UCH-1 (cell line): ENCODE measurements around a stretch of chr19.

DNA sequence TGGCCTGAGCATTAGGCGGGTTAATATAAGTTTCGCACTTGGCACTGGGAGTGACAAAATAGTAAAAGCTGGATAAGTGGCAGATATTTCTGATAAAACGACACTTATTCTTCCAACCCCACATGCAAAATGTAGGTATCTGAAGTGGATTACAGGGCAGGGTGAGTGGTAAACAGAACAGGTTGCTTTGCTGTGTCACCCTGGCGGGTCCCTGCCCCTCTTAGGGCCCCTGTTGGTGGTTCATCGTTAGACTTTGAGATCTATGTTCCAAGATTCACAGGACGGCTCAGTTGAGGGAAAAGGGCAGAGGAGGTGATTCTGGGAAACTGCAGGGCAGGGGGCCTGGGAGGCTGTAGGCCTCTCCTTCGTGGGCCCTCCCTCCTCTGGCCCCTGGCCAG is 6.3 kb downstream of the HIF3A start:
- RRBS, result no CpG with 5 or more reads among the region's 7 CpGs

DNA sequence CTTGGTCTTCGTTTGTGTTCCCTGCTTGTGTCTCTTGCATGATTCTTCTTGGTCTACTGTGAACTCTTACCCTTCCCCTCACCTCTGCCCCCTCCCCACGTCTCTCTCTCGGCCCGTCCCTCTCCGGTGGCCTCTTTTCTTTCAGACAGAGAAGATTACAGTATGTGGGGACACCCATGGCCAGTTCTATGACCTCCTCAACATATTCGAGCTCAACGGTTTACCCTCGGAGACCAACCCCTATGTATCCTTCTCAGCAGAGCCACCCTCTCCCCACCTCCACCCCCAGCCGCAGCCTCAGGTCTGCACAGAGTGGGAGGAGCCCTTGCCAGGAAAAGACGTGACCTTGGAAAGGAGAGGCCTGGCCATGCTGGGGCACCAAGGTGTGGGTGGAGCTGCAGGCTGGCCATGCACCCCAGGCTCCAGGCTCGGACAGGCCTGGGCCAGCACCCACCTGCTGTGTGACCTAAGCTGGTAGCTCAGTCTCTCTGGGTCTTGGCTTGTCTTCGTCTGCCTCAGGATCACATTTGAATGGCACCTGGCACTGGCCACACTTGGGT is 29.6 kb downstream of the CCDC8 start:
- RRBS, result no CpG with 5 or more reads among the region's 12 CpGs

- RRBS, result no CpG with 5 or more reads among the region's 37 CpGs
These were observed 21.2 kb downstream of the CCDC8 start for GRCh38 chr19:46391778-46392924.

DNA sequence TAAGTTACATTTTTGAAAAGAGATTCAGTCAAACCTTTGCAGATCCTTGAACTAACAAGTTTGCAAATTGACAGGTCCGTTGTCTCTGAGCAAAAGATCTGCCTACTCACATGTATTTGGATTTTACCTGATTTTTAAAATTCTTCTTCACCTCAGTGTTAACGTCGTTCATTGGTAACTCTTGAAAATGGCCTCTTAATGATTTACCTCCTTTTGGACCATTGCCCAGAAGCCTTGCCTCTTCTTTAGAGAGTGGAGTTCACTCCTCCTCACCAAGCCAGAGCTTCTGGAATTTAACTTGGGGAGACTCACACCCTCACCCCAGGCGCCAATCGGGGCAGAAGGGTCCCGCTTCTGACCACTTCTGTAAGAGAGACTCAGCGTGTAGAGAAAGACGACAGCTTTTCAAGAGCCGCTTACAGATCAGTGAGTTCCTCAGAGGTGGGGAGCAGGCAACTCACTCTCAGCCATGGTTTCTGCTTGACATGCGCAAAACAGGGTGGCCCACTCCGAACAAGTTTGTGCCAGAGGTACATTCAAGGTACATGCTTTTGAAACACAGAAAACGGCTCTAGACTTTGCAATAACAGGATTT is 2.7 kb downstream of the PNMA8C start:
- RRBS, result no CpG with 5 or more reads among the region's 12 CpGs

DNA sequence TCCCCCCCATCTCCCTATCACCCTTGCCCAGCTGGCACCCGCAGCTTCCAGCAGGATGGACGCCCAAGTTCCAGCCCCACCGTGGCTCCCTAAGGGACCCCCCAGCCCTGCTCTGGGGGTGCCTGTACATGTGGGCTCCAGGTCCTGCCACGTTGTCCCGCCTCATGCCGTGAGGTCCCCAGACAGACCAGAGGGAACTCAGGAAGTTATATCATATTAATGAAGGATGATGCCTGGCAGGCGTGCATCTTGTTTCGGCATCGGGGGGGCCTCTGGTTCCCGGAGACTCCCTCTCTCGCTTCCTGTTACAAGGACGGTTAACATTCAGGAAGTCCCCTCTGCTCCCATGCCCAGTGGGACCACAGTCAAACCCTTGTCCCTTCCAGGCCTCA is 1.6 kb upstream of the PTGIR start:
- RRBS, result no CpG with 5 or more reads among the region's 12 CpGs

DNA sequence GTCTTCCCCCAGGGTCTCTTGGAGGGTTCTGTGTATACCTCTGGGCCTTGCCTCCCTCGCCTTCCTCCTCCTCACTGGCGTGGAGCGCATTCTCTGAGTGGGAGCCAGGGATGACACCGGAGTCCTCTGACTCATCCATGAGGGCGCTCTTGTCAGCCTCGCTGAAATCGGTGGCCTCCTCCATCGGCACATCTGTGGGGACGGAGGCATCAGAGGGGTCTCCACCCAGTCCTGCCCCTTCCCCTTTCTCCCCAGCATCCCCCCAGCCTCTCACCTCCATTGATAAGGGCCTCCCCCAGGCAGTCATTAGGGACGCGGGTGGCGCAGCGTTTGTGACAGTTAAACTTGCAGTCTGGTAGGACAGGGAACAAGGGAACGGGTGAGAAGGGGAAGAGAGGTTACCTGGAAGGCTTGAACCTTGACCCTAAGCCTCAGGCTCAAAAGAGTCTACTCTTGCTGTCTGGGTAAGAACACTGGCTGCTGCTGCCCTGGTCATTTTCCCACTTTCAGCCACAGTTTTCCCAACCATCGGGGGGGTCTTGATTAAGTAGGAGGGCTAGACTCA is 16.1 kb downstream of the PRKD2 start:
- RRBS, result no CpG with 5 or more reads among the region's 15 CpGs

GRCh38 chr19:46721910-46722490 is 5.1 kb upstream of the PRKD2 start:
- RRBS, result no CpG with 5 or more reads among the region's 24 CpGs

DNA sequence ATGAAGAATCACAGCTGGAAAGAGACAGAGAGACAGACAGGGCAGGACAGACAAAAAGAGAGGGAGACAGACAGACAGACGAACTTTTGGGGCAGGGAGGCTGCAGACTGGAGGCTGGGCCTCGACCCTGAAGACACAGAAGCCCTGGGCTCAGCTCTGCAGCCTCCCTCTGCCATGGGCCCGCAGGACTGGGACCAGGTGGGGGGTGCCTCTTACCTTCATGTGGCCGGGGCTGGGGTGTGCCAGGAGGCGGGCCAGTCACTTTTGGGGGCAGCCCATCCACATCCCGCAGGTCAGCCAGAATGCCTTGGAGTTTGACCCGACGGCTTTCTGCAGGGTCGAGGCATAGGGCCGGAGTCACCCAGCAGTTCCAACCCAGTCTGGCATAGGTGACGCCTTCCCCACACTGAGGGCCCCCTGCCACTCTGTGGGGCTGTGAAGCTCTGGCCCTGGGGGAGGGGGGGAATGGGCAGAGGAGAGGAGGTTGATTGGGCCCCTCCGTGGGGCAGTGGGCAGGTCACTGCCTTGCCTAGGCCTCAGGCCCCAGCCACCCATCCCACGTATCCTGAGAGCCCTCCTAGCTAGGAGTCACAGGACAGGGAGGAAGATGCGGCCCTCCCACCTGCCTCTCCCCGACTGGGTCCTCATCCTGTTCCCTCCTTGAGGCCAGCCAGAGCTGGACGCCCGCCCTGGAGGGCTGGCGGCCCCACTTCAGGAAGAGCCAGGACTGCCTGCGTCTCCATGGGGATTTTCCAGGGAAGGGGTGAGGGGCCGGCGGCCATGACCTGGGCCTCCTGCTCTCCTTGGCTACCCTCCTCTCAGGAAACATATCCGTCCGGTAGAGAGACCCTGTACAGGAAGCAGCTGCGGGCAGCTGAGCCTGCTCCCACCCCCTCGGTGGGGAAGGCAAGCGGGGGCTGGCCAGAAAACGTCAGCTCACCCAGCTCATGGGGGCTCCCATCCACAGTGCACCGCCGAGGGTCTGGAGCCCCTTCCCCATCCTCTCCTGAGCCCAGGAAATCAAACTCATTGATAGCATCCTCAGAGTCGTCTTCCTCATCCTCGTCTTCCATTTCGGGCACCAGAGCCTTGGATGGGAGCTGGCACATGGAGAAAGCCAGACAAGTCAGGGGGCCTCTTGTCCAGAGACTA is 11.1 kb upstream of the PRKD2 start:
- RRBS, result 54% methylated on average over 4 of the region's 32 CpGs

DNA sequence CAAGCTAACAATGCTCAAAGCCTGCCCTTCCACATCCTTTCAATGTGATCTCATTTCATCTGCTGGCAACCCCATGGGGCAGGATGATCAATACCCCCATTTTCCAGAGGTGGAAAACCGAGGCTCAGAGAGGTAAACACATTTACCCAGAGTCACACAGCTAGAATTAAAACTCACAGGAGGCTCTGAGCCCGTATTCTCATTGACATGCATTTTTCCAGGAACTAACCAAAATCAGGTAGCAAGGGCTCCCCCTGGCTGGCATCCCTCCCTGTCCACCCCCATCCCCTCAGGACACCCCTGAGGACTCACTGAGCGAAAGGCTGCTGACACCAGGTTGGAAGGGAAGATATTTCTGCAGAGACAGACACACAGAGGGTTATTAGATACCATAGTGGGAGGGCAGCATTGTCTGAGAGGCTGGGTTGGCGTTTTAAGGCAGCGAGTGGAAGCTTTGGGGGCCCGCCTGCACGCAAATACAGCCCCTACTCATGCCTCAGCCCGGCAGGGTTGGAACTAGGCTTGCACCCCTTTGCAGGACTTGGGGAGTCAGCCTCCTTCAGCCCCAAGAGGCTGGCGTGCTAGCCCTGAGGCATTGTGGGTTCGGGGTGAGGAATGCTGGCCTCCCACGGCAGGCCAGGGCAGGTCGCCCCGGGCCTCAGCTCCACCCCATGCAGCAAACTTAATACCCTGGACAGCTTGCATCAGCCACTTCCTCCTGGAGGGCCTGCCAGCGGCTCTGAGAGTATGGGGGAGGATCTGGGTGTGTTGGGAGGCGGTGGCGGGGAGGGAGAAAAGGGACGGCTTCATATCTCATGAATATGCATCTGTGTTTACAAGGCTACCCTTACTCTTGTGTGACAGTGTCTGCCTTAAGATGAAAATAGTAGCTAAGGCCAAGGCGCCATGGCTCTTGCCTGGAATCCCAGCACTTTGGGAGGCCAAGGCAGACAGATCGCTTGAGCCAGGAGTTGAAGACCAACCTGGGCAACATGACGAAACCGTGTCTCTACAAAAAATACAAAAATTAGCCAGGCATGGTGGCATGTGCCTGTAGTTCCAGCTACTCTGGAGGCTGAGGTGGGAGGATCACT is 3.8 kb downstream of the SLC1A5 start:
- RRBS, result no CpG with 5 or more reads among the region's 21 CpGs

DNA sequence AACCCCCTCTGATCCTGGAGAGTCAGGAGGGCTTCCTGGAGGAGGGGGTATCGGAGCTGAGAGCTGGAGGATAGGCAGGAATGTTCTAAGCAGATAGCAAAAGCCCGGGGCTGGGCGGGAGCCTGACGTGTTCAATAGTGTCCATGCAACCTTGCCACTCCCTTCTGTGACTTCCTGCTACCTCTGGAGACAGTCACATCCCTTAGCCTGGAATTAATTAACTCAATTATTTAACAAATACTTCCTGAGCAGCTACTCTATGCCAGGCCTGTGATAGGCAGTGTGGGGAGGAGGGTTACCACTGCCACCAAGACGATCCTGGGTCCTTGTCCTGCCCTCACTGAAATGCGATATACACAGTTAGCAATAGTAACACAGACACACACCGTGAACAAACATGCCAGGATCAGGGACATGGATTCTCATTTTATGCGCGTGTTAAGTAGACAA is 10.8 kb downstream of the AP2S1 start:
- RRBS, result no CpG with 5 or more reads among the region's 9 CpGs

DNA sequence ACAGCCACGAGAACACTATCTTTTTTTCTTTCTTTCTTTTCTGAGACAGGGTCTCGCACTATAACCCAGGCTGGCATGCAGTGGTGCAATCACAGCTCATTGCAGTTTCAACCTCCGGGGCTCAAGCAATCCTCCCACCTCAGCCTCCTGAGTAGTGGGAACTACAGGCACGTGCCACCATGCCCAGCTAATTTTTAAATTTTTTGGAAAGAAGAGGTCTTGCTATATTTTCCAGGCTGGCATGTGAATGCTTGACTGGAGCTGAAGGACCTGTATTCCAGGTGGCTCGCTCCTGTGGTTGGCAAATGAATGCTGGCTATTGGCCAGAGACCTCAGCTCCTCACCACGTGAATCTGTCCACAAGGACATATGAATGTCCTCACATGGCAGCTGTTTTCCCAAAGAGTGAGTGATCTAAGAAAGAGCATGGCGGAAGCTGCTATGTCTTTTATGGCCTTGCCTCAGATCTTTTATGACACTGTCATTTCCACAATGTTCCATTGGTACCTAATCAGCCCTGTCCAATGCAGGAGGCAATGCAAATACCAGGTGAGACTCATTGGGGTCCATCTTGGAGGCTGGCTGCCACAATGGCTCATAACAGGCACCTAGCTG is 3.4 kb upstream of the AP2S1 start:
- RRBS, result no CpG with 5 or more reads among the region's 7 CpGs

GRCh38 chr19:46859671-46859970 is 1.2 kb upstream of the ARHGAP35 start:
- RRBS, result no CpG with 5 or more reads among the region's 9 CpGs

DNA sequence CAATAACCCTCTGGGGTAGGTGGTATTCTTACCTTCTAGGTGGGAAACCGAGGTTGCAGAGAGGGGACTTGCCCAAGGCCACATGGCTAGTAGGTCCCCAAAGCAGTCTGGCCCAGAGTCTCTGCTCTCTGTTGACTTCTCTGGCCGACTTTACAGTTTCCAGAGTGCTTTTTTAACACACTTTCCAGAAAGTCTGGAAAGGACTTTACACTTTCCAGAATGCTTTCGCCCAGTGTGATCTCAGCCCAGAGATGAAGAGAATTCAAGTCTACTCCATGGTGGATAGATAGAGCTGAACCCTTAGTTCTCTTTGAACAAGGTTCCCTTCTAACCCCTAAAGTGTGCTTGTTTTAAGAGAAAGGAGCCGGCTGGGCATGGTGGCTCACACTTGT is 12.2 kb downstream of the ARHGAP35 start:
- RRBS, result no CpG with 5 or more reads among the region's 4 CpGs

GRCh38 chr19:46890127-46891154 is 29.6 kb downstream of the ARHGAP35 start:
- RRBS, result no CpG with 5 or more reads among the region's 4 CpGs

DNA sequence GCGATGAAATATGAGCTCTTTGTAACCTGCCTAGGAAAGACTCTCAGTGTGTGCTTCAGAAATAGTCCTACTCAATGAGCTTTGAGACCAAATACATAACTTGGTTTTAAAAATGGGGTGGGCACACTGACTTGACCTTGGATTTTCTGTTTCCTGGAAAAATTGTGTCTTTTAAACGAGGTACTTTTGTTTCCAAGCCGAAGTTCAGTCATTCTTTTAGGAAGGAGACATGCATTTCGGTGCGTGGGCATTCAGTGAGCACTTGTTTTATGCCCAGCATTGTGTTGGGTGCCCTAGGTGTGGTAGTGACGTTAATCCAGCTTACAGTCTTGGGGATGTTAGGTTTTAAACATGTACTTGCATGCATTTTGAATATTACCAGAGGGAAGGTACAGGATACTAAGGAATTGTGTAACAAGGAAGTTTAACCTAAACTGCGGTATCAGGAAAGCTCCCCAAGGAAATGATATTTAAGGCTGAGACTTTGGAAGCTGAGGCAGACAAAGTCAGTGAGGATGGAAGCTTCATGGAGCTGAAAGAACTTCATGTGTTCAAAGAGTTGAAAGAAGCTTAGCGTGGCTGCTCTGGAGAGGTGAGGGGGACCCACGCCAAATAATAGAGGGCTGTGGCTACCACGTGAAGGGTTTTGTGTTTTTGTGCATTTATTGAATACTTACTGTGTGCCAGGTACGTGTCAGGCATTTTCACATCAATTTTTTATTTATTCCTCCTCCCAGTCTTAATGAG is 66.3 kb downstream of the ARHGAP35 start:
- RRBS, result no CpG with 5 or more reads among the region's 11 CpGs

DNA sequence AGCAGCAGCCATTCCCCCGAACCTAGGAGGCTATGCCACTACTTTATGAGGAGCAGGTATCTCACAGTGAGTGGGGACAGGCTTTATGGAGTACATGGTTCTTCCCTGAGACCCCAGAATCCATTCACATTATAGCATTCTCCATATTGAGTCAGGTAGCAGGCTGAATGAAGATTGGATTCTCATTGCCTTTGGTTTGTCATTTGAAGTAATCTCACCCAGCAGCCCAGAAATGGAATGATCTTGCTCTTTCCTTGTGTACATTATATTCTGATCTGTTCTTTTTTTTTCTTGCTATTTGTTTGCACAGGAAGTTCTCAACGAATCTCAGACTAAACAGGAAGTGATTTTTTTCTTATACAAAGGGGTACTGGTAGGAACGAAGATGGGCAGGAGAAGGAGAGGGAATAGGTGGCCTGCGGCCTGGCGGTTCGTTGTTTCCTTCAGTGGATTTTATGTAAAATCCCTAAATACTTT is 74.4 kb downstream of the ARHGAP35 start:
- RRBS, result no CpG with 5 or more reads among the region's 6 CpGs

- RRBS, result no CpG with 5 or more reads among the region's 15 CpGs
These were observed 6.0 kb downstream of the ZC3H4 start for GRCh38 chr19:47107221-47108400.

- RRBS, result no CpG with 5 or more reads among the region's 18 CpGs
These were observed 44.4 kb downstream of the BBC3 start for GRCh38 chr19:47186203-47187415.

DNA sequence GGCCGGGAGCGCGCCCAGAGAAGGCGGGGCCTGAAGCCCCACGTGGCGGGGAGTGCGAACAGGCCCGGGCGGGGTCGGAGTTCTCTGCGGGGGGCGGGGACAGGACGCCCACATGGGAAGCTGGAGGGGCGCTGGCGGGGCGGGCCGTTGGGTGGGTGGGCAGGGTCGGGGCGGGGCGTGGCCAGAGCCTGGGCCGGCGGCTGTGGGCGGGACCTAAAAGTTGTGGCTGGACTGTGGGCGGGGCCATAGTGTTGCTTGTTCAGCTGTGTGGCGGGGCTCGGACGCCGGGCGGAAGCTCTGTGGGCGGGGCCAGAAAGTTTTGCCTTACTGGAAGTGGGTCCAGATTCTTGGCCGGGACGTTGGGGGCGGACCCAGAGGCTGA is 292 bp downstream of the CCDC9 start:
- RRBS, result 6% methylated on average over 18 of the region's 33 CpGs

- RRBS, result no CpG with 5 or more reads among the region's 56 CpGs
These were observed 1.1 kb downstream of the CCDC9 start for GRCh38 chr19:47257008-47258205.